BE2C (cell line): ENCODE results near the genes KIAA1586, ZNF451, PRIM2 and ADGRB3.

DNA sequence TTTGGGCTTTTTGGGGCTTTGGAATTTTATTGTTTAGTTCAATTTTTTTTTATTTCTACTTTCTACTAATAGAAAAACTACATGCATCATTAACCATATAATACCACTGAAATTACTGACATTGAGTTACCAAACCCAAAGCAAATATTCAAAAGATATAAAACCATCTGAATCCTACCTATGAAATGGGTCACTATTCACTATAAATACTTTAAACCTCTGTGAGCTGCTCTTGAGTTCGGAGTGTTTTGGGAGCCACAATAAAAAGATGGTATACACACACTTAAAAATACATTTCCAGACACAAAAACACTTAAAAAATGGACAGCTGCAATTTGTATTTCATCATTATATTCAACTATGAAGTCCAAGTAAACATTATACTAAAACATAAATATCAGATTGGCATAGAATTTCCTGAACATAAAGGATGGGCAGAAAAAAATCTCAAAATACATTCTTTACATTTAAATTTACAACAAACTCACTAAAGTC, 112.5 kb downstream of the DST start:
- RRBS = no CpG with 5 or more reads among the region's 1 CpG

DNA sequence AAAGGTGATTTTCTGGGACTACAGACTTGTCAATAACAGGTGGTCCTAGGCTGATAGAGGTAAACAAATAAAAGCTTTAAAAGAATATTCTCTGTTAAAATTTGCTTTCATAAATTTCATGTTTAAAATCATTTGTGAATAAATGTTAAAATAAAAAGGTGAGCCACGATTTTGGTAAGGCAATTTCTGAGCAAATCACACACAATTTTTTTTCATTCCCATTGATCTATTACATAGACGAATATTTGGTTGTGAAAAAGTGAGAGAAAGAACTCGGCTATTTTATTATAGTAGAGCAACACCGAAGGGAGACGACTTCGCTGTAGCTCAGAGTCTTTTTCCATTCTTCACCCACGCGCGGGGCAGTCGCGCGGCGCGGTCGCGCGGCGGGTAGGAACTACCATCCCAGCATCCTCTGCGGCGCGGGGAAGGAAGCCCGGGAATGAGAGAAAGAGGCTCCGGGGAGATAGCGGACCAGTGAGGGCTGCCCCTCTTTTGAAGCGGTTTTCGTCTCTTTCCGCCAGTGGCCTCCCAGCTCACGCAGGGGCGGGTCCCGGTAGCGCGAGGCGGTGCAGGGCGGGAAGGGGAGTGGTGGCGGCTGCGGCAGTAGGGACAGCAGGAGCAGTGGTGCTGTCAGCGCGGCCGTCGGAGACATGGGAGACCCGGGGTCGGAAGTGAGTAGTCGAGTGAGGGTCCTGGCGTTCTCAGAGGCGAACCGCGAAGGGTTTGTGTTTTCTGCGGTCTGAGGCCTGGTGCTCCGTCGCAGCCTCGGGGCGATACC, at the start of gene KIAA1586:
Gene KIAA1586 (plus strand): TSS at position 591 of the 781 bp plus-strand sequence.
- RRBS = 2% methylated on average over 5 of the region's 52 CpGs

GRCh38 chr6:57089719-57090396, at the start of gene ZNF451:
TSS of gene ZNF451 (plus strand) at chr6:57090188.
- RRBS = 1% methylated on average over 17 of the region's 54 CpGs

DNA sequence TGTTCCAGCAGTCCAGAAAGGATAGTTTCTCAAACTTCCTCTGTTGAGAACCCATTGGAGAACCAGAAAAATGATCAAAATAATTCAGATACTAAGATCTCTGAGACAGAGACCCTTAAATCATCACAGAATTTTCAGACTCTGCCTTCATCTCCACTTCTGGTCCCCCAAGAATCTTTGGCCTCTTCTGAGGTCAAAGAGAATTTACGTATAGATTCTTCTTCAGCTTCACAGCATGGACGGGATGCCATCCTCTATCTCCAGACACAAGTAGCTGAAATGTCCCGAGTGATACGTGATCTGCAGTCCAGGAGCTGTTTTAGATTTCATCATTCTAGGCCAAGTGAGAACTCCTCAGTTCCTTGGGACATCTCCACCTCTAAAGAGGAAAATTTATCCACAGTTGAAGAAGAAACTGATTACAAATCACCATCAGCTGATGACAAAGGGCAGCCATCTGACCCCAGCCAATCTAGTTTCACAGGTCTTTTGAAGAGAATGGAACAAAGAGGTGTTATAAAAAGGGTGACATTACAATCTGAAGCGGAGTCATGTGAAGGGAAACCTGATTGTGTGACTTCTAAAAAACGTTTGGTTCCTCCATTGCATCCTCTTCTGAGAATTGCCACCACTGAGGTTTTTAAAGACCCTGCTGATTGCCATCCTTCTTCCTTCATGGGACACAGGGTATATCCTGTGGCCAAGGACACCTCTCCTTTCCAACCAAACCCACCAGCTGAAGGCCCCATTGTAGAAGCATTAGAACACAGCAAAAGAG, 10.9 kb downstream of the ZNF451 start:
- RRBS = no CpG with 5 or more reads among the region's 6 CpGs

DNA sequence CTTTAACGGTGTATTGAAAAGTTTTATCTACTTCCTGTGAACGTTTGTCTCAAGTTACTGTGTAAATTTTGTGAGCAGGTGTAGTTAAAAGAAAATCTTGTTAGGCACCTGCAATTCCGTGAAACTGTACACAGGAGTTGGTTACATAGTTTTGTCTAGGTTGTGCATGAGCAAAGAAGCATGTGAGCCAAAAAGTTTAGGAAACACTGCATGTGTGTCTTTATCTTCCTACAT, 1.4 kb downstream of the BAG2 start:
- RRBS = no CpG with 5 or more reads among the region's 3 CpGs

GRCh38 chr6:57242248-57242902, 20.3 kb upstream of the RAB23 start:
- RRBS = no CpG with 5 or more reads among the region's 2 CpGs

DNA sequence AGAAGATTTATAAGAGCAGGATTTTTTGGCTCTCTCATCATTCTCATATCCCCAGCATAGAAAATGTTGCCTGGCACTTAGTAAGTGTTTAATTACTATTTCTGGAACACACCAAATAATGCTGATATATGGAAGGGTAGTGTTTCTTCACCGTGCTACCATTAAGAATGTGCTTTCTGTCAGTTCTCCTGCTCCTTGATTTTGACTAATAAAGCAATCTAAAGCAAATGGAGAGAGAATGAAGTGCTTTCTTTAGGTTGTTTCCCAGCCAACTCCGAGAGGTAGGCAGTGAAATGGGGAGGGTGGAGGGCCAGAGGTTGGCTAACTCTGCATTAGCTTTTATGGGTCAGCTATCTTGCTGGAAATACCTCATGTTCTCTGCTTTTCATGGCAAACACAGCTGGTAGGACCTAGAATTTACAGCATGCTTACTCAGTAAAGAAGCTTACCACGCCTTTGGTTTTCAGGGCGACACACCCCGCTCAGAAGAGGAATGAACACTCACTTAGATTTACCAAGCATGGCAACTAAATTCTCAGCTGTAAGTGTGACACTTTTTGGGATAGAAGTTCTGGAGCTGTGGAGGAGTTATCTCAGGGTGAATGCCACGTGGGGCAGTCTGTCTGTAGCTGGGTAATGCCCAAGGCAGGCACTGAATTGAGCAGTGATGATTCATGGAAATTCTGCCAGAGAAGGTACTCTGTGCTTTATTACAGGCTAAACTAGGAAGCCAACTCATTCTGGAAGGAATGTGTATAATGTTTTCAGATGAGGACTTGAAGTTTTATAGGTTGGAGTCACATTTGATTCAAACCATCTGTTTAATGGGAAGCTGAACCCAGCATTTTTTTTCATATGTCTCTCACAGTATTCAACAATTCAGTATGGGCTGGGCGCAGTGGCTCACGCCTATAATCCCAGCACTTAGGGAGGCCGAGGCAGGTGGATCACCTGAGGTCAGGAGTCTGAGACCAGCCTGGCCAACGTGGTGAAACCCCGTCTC, 3.8 kb upstream of the PRIM2 start:
- RRBS = no CpG with 5 or more reads among the region's 11 CpGs

DNA sequence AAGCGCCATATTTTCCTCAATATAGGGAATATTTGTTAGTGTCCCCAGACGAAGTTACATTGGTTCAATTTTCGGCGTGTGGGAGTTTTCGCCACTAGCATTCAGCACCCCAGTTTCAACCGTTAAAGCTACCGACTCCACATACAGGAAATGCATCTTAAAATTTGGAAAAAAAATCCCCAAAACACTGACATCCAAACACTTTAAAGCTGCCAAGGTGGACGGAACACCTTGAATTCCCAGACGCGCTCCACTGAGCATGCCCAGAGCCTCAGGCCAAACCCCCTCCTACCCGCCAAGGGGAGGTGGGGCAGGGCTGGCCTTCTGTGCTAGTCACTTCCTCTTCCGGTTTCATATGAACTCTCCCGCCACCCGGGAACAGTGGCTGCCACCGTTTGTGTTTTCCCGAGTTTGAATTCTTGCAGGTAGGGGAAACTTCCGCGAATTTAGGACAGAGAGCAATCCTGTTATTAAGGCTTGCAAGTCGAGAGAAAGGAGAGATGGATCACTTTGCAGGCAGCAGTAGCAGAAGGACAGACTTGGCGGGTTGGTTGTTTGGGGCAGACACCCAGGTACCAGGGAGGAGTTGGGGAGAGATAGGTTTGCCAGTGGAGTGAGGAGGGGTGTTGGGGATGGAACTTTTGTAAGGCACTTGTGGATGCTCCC, at the start of gene PRIM2:
Gene PRIM2 (plus strand): TSS at position 354 of the 666 bp plus-strand sequence.
- RRBS = no CpG with 5 or more reads among the region's 20 CpGs

- RRBS = no CpG with 5 or more reads among the region's 3 CpGs
These were observed 230.4 kb upstream of the KHDRBS2 start for GRCh38 chr6:62516312-62516845.

- RRBS = 48% methylated on average over 1 of the region's 16 CpGs
These were observed 120.7 kb upstream of the LGSN start for GRCh38 chr6:63440480-63440972.

GRCh38 chr6:63448337-63448677, 124.0 kb upstream of the PTP4A1 start:
- RRBS = no CpG with 5 or more reads among the region's 4 CpGs

DNA sequence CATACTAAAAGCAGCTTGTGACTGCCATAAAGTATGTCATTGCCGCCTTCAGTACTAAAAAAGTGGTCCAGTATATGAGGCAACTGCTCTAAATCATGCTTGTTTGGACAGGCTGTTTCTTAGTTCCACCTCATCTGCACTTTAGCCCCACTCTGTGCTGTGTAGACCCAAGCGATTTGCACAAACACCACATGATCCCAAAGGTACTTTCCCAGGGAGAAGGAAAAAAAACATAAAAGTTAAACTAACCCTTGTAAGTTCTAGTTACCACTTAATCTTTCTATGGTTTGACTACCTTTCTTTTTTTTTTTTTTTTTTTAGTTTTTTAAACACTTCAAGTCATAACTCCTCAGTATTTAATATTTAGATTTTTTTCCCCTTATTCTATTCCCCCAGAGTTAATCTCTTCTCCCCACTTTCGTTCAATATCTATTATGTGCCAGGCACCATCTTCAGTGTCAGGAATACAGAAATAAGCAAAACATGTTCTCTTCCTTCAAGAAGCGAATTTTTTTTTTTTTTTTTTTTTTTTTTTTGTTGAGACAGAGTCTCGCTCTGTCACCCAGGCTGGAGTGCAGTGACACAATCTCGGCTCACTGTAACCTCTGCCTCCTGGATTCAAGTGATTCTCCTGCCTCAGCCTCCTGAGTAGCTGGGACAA, 62.0 kb upstream of the PTP4A1 start:
- RRBS = no CpG with 5 or more reads among the region's 6 CpGs

DNA sequence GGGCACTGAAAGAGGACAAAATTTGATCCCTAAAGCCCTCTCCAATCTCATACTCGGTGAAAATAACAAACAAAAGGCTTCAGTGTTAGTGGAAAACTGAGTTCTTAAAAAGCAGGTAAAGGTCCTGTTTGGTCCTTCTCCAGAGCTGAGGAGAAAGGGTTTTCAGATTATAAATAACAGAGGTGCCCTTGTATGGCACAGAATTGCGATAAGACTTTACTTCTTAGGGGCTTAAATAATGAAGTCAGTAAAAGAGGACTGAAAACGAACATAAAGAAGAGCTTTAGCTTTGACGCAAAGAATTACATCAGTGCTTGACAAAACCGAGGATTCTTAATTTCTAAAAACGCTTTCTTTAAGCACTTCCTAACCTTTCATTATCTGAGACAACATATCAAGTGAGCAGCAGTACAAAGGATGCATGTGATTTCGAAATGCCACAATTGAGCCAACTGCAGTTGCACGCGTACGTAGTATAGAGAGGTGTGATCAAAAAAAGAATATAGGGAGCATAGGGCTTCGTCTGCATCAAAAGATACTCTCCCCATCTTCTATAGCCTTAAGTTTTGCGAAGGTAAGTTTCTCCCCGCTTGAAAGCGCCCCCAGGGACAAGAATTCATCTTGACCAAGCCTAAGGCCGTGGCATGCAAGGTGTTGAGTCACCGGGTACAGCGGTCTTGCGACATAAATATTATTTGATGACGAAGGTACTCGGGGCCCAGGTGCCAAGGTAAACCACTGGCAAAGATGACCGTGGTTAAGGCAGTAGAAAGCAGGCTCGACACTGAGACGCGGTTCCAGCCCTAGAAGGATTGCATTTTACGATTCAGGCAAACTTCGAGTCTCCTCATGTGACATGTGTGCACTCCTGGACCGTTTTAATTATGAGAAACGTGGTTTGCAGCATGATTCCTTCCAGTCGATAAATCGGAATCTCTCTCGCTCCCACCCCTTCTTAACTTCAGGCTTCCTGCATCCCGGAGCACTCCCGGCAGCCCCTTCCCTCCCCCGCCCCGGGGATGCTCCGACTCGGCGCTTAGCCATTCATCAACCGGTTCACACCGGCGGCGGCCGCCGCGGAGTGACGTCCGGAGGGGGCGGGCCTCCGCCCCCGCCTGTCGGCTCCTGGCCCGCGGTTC, 642 bp upstream of the PTP4A1 start:
- RRBS = under 1% methylated on average over 5 of the region's 53 CpGs

GRCh38 chr6:63574329-63574824, 2.1 kb downstream of the PTP4A1 start:
- RRBS = no CpG with 5 or more reads among the region's 5 CpGs

GRCh38 chr6:63712792-63713741, 77.5 kb downstream of the PHF3 start:
- RRBS = no CpG with 5 or more reads among the region's 12 CpGs

DNA sequence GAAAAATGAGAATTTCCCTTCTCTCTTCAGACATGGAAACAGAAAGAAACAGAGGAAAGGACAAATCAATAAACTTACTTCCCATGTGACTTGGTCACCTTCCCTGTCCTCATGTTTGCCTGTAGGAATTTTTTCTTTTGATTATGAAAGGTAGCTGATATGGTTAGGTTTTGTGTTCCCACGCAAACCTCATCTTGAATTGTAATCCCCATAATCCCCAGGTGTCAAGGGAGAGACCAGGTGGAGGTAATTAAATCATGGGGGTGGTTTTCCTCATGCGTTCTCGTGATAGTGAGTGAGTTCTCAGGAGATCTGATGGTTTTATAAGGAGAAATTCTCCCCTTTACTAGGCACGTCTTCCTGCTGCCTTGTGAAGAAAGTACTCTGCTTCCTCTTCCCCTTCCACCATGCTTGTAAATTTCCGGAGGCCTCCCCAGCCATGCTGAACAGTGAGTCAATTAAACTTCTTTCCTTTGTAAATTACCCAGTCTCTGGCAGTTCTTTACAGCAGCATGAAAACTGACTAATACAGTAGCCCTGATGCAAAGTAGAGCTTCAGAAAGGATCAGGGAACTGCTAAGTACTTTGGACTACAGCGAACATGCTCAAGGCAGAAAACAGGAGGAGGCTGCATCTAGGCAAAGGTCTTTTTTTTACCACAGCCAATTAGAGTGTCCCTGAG, 170.0 kb downstream of the PHF3 start:
- RRBS = no CpG with 5 or more reads among the region's 6 CpGs

GRCh38 chr6:67880594-67881495, 754.2 kb upstream of the ADGRB3 start:
- RRBS = no CpG with 5 or more reads among the region's 13 CpGs

DNA sequence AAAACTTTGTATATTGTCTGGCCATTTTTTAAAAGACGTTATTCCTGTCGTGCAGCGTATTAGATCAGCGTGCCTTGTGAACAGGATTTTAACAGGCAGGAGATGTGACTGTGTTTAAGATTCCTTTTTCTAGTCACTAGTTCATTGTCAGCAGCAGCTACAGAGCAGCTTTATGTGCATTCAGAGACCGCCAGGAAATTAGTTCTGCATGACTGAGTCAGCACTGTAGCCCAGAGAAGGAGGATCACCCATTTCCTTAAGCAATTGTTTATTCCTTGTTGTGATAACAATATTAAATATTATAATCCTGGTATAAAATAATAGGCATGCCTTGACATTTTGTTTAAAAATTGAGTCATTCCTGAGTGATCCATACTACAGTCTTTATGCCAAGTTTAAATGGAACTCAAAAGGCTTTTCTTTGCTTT, 75.3 kb upstream of the ADGRB3 start:
- RRBS = no CpG with 5 or more reads among the region's 5 CpGs

GRCh38 chr6:68635228-68635692, at the start of gene ADGRB3:
TSS of gene ADGRB3 (plus strand) at chr6:68635282.
- RRBS = under 1% methylated on average over 14 of the region's 38 CpGs